ENCODE results near the genes AP4E1 and DMXL2.

- PRO-cap = no peak
Observed at GRCh38 chr15:50764417-50764934, 1.0 kb downstream of the SPPL2A start.

DNA sequence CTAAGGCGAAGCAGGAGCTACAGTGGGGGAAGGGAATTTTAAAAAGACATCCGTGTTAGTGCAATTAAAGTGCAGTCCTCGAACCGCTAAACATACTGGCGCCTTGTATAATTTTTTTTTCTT lies 694 bp downstream of the SPPL2A start:
- PRO-cap = no peak

DNA sequence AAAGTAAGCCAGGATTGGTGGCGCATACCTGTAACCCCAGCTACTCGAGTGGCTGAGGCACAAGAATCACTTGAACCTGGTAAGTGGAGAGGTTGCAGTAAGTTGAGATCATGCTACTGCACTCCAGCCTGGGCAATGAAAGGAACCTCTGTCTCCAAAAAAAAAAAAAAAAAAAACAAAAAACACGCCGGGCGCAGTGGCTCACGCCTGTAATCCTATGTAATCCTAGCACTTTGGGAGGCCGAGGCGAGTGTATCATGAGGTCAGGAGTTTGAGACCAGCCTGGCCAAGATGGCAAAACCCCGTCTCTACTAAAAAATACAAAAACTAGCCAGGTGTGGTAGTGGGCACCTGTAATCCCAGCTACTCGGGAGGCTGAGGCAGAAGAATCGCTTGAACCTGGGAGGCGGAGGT lies 18.8 kb upstream of the AP4E1 start:
- PRO-cap = no peak

DNA sequence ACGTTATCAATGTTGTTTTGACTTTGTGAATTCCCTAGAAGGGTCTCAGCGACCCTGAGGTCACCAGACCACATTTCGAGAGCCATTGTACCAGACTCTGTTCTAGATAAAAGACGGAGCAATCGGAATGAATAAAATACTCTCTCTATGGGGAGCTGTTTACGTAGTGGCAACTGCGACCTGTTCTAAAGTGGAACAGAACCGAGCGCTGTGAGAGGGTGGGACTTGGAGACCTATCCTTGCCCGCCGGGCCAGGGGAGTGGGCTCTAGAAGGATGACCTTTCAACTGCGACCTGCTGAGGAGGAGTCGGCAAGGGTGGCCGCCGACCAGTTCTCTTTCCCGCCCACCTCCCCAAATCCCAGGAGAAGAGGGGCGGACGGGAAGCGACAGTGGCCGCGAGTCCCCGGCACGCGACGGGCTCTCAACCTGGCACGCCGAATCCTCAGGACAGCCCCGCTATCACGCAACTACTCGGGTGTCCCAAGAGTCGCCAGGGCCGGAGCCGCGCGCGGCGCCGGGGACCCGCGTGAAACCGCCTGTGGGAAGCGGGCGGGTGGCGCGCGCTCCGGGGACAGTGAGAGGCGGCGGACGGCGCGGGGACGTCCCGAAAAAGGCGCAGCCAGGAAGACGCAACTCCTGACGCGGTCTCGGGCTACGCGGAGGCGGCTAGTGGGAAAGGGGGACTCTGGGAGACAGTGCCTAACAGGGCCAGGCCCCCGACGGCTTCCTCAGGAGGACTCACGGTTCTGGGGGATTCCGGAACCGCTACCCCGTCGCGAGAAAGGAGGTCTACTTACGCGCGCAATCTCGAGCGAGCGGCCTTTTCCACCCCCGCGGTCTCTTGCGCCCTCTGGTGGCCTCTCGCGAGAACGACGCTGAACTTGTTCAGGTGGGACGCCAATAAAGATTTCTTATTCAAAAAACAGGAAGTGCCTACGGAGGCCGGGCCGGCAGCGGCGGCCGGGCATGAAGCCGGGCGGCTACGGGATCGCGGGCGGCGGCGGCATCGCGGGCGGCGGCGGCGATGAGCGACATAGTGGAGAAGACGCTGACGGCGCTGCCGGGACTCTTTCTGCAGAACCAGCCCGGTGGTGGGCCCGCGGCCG lies at the start of gene AP4E1:
Gene AP4E1, plus strand, starts transcription at position 930 of the 1,107 bp plus-strand sequence.
- PRO-cap = bidirectional peak, plus-strand start at position 575 of the sequence, minus-strand start at position 441 of the sequence; bidirectional peak, plus-strand start at position 954 of the sequence, minus-strand start at position 844 of the sequence

- PRO-cap = no peak
Observed at GRCh38 chr15:51097030-51098116, 2.7 kb upstream of the TNFAIP8L3 start.

DNA sequence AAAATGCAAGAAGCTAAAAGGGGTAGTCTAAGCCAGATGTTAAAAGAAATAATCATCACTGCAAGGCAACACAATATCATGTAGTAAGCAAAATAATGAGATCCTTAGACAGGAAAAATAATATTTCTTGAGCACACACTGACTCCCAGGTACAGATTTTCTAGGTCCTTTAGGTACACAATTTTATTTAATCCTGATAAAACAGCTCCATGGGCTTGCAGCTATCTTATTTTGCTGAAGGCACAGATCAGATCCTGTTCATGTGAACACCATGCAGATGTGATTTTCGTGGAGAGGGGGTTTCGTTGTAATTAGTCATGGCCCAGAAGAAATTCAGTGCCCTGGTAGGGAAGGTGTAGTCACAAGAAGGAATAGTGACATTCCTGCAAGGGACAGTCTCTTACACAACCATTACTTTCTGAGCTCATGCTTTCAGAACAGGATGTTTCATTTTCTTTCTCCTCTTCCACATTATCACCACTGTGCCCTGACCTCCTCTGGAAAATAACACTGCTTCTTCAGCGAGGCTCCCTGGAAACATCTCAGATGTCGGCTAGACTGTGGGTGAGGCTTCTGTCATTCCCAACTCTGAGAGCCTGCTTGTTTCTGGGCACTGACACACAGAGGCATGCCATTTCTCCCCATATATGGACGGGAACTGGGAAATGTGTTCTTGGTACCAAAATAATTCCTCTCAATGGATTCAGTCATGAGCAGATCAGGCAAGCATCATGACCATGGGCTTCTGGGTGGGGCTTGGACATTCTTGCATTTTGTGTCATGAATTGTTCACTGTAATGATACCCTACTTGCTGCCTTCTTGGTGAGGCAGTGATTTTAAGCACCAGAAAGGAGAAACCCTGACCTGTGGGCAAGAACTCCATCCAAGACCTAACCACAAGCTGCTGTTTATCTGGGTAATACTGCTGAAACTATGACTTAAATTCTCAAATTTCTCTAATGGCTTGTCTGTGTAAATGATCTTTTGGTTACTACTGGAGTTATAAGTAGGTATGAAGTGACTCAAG lies 14.2 kb upstream of the TNFAIP8L3 start:
- PRO-cap = no peak

GRCh38 chr15:51318331-51318748 lies 20.1 kb downstream of the CYP19A1 start:
- PRO-cap = no peak

- PRO-cap = bidirectional peak, plus-strand start at chr15:51623044, minus-strand start at chr15:51622755
Observed at GRCh38 chr15:51622262-51623345, at the start of gene DMXL2. Gene DMXL2, minus strand, starts transcription at chr15:51622771.

DNA sequence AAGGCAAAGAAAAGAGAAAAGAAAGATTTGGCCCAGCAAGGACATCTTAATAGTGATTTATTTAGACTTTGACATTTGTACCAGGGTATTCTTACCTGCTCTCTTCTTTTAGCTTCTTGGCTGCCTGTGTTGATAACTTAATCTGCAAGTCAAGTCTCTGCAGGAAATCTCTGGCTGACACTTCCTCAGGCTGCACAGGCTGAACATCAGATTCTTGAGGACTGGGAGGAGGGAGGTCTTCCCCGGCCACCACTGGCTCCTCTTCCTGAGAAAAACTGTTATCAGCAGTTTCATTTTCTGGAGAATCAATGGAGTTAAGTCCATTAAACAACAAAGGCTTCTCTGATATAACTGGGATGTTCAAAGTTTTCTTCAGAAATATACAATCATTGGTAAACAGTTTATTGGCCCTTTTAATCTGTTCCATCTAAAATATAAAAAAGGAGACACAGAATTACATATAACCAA lies 12.7 kb downstream of the LYSMD2 start:
- PRO-cap = no peak

DNA sequence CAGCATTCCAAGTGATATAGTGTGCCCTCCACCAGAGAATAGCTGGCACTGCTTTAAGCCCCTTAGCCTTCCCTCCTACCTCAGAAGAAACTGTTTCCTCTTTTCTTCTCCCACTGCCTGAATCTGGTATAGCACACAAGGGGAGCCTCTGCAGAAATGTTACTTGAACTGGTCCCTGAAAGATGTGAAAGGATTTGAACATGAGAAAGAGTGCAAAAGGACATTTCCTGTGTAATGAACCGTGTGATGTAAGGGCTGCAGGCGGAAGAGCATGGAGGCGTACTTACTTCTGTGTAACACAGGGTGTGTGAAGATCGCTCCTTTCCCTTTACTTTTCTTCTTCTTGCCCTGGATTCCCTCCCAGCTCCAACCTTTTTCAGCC lies 8.3 kb downstream of the TMOD3 start:
- PRO-cap = no peak

- PRO-cap = no peak
Observed at GRCh38 chr15:51856639-51857413, 27.4 kb downstream of the TMOD3 start.

GRCh38 chr15:51908653-51909120 lies 62.9 kb downstream of the LEO1 start:
- PRO-cap = no peak

DNA sequence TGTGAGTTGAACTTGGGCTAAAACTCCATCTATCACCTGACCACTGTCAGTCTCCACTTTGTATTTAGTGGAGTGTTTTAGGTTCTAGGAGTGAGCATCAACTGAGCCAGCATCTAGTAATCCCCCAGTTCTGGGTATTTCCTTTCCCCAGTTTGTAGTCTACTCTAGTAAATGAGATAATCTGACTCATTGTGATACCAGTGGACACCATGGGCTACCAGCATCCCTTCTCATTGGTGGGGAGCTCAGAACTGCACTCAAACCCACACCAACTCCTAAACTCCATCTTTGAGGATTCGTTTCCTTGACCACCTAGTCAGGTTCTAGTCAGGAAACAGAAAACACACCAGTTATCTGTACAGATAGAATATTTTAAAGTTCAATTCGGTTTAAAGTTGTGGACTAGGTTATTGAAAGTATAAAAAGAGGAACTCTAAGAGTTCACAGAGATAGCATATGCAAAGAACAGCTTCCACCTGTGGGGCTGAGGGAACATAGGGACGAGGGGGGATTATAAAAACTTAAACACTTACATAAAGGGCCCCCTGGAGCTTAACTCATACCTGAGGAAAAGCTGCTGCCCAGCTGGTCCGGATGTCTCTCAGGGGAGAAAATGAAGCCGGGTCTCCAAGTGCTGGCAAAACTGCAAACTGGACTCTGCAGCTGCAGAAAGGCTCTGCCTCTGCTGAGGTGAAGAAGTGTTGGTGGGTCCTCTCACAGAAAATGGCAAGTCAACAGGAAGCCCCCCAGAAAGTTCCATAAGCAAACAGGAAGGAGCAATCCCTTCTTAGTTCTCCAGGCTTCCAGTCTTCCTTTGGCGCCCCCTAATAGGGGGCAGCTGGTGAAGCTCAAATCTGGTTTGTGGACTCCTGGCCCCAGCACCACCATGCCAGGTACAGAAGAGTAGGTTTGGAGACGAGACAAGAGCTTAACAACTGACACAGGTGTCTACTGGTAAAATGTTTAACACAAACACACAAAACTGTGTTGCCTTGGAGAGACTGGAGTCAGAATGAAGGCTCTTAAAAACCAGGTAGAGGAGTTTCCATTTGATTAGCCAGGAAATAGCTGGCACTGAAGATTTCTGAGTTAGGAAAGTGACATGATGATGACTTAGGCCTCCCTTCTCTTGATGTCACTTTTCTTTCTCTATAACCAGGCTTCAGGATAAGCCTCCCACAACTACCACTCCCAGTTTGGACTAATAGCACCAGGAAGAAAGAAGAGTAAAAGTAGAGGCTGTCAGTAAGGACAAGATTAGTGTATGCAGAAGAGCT lies 35.7 kb downstream of the LEO1 start:
- PRO-cap = no peak

DNA sequence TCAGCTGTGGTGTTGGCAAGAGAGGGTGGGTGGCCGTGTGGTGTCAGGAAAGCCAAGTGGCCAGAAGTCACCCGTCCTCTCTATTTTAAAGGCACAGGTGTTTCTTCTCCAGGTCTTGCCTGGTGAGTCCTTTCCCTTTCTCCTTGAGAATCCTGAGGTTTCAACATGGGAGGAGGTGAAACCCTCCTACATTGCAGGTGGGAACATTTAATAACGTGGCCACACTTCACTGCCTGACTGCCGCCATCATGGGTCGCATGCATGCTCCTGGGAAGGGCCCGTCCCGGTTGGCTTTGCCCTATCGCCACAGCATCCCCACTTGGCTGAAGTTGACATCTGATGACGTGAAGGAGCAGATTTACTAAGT lies 17.5 kb downstream of the BCL2L10 start:
- PRO-cap = no peak

DNA sequence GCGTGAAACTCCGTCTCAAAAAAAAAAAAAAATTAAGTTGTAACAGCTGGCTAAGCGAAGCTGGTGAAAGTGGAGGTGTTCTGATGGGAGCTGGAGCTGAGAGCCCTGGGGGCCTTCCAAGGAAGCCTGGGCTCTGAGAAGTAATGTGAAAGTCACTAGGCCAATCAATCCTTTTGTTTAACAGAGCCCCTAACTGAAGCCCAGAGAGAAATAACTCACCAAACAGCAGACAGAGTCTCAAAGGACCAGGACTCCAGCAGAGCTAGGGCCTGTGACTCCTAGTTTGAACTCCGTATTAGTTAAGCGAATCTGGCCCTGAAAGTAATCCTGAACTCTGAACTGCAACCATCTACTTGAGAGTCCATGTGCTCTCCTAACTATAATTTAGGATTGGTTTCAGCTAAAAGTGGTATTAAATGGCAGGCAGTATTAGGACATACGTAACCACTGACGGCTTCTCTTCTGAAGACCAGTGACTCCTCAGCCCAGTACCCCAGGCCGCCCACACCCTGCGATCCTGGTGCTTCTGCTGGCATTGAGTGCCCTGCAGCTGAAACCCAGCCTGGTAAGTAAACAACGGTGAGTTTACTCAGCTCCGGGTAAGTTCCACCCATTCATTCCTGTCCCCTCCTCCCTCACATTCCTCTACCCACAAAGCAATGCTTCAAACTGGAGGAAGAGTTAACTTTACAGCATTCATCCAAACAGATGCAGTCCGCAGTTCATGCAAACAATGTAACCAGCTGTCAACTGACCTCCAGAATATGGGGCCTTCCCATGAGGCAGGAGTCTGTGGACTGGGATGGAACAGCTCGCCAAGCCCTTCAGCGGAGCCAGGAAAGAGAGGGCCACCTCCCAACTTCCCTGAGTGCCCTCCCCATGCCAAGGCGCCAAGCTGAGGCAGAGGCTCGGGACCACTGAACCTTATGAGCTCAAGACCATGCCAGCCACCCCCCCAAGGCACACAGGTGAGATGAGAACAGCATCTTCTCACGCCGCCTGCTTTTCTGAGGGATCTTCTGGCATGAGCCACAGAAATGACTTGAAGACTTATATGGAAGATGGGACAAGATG lies 7.3 kb downstream of the MYO5C start:
- PRO-cap = no peak

GRCh38 chr15:52289449-52290296 lies 5.9 kb downstream of the MYO5C start:
- PRO-cap = no peak

DNA sequence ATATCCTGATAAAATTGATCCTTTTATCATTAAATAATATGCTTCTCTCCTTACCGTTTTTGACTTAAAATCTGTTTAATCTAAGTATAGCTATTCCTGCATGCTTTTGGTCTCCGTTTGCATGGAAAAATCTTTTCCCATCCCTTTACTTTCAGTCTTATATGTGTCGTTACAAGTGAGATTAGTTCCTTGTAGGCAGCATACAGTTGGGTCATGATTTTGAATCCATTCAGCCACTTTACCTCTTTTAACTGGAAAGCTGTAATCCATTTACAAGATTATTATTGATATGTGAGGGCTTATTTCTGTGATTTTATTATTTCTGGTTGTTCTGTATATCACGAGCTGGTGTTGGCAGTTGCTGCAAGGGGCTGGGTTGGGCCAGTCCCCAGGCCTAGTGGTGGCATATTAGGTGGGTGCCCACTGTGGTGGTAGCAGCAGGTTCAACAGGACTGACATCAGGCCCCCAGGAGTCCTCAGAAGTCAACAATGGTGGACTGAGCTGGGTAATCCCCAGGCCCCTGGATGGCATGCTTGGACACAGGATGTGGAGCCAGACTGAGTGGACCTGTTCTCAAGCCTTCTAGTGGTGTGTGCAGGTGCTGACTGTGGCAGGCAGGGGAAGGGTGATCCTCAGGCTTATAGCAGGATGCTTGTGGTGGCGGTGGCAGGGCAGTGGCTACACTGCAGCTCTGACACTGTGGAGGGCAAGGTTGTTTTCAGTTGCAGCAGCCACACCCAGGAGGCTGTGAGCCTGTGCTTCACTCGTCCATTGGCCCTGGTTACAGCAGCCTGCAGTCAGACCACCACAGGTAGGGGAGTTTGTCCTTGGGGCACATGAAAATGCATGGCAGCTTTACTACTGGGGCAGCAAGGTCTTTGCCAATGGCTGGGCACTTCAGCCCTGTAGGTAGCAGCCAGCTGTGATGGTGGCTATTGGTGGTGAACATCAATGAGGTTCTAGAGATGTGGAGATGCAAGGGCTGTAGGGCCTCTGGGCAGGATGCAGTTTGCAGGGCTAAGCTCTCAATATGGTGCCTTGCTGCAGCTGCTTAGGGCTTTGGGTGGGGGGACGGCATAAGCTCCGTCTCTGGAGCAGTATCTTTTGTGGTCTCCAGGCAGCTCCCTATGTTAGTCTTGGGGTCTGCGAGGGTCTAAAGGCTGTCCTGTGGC lies 17.3 kb upstream of the MYO5A start:
- PRO-cap = no peak

GRCh38 chr15:52677964-52678107 lies 1.4 kb downstream of the ATOSA start:
- PRO-cap = no peak

DNA sequence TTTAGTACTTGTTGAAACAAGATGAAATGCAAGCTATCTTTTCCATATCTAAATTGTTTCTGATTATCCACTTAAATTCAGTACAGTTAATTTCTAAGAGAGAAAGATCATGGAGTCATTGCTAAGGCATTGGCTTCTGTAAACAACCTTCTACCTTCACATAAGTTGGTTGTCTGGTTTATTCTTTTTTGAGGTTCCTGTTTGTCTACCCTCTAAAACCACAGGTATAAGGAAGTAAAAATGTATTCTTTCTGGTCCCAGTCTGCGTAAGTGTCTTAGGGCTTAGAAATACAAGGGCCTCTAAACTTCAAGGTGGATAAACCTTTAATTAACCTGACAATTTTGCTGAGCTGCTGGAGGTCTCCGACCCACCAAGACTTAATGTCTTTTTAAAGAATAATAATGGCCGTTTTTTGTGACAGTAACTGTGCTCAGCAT lies 3.6 kb upstream of the ATOSA start:
- PRO-cap = no peak

GRCh38 chr15:52785326-52786058 lies 4.6 kb downstream of the ONECUT1 start:
- PRO-cap = no peak